BE2C (cell line): ENCODE measurements around the genes ANTXRL, GDF2, RBP3 and SYT15B.

- RRBS: no CpG with 5 or more reads among the region's 15 CpGs
These were observed 59.2 kb upstream of the ZNF32 start for GRCh38 chr10:43707599-43708470.

DNA sequence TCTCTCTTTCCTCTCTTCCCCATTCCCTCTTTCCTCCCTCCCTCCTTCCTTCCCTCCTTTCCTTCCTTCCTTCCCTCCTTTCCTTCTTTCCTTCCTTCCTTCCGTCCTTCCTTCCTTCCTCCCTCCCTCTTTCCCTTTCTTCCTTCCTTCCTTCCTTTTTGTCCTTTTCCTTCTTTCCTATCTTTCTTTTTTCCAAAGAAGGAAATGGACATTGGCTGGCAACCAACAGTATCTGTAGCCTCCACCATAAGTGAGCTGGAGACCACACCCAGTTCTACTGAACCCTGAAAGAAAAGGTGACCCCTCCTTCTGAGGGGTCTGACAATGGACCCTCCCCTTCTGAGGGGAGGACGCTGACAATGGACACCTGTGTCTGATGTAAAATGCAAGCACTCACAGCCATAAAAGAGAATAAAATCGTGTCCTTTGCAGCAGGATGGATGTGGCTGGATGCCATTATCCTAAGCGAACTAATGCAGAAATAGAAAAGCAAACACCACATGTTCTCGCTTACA lies 2.1 kb upstream of the RASSF4 start:
- RRBS: no CpG with 5 or more reads among the region's 5 CpGs

DNA sequence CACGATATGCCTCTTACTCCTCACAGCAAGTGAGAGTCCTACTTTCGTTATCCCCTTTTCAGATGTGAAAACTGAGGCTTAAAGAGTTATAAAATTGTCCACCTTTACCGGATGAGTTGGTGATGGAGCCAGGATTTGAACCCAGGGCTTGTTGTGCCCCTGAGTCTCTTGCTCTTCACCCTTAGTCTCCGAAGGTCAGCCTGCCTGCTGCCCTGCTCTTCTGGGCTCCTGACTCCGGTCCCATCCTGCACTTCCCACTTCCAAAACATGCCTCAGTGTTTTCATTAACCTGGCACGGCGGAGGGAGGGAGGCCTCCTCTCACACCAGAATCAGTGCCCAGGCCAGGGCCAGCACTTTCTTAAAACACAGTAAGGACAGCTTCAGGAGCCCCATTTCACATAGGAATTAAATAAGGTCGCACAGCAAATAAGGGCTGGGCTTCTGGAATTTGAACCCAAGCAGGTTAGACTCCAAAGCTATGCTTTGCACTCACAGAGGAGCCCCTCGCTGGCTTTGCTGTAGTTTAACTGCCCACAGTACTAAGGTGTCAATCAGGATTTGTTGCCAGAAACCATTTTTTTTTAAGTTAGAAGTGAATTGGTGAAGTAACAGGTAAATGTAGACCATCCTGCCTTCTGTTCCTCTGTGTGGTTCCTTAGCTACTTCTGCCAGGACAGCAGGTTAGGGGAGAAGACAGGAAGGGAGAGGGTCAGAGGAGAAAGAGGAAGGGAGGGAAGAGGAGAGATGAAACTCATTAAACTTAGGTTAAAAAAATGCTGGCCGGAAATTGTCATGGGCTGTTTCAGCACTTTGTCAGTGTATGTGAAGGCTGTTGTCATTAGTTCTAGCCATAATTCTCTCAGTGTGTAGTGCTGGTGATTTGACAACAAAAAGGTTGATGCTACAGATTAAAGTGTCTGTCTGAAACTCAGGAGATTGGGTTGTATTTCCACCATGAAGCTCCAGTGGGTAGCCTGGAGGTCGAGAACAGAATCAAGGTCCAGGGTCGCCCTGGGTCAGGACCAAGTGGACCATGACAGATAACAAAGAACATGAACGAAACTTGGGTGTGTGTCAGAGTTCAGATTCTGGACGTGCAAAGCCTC lies 1.1 kb downstream of the RASSF4 start:
- RRBS: no CpG with 5 or more reads among the region's 14 CpGs

DNA sequence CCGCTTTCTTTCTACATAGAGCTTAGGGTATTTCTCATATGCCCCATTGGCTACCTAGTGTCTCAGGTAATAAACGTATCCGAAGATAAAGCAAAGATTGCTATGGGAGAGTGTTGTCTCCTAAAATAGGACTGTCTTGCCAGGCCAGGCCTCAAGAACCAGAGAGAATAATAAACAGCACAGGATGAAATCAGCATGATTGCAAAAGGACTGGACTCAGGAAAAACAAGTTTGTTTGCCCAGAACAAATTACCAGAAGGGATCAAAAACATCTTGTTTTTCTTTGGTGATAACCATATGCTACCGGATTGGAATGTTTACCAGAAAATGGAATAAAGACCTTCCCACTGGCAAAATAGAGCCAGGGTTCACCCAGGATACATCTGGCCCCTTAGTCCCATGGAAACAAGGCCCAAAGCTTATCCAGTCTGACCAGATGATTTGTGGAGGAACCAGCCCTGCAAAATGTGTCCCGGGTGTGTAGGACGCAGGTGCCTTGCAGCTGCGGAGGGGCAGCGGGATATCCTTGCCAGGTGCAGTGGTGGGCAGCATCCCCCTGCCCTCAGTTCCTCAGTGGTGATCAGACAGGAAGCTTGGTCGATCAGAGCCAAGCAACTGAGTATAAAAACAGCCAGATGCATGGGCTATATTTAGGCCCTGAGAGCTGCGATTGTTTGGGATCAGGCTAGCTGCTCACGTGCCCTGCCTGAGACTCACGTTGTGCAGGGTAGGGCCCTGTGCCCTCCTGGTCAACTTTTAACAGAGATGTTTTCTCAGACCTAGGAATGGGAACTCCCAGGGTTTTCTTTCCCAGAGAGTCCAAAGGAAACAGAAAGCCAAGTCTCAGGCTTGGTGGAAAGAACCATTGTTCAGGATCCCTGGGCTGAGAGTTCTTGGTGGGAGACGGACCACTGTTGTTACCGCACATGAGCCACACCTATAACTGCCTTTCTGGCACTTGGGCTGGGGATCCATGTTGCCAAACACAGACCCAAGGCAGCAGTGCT lies 4.6 kb upstream of the ZNF22 start:
- RRBS: no CpG with 5 or more reads among the region's 14 CpGs

DNA sequence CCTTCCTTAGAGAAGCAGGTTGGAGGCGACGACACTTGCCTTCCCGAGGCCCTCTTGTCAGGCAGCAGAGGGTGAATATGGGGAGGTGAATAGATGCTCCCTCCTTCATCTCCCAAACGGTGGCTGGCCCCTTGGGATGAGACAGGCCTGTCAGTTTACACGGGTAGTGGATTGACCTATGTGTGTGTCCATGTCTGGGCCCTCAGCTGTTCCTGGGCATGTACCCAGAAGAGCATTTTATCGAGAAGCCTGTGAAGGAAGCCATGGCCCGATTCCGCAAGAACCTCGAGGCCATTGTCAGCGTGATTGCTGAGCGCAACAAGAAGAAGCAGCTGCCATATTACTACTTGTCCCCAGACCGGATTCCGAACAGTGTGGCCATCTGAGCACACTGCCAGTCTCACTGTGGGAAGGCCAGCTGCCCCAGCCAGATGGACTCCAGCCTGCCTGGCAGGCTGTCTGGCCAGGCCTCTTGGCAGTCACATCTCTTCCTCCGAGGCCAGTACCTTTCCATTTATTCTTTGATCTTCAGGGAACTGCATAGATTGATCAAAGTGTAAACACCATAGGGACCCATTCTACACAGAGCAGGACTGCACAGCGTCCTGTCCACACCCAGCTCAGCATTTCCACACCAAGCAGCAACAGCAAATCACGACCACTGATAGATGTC lies 71.4 kb downstream of the ALOX5 start:
- RRBS: no CpG with 5 or more reads among the region's 16 CpGs

GRCh38 chr10:45557497-45558094 lies 22.4 kb upstream of the MARCHF8 start:
- RRBS: no CpG with 5 or more reads among the region's 4 CpGs

DNA sequence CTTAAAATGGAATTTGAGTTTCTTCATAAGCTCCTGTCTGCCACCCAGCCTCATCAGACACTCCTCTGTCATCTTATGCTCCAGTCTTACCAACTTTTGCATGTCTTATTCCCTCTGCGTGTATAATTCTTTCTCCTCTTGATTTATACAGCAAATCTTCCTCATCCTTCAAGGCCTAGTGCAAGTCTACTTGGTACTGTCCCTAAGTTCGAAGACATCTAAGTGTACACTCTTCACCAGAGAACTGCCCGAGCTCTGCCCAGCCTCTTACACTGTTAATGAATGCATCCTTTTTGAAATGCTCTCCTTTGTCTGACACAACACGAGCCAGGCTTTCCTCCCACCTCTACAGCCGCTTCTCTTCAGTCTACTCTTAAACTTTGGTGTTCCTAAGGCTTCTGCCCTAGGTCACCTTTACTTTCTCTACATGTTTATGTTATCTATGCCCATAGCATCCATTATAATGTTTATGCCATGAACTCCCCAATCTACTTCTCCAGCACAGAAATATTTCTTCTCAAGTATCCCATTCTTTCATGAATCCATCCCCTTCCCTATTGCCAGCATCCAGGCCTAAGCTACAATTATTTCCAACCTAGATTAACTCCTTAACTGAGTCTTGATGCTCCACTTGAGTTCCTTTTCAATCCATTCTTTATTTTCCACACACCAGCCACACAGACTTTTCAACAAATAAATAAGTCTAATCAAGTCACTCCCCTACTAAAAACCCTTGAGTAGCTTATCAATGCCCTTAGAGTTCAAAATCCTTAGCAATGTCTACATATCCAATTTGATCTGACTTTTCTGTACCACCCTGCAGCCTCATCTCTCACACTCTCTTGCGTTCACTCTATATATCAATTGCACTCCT lies 2.0 kb upstream of the TIMM23 start:
- RRBS: no CpG with 5 or more reads among the region's 6 CpGs

DNA sequence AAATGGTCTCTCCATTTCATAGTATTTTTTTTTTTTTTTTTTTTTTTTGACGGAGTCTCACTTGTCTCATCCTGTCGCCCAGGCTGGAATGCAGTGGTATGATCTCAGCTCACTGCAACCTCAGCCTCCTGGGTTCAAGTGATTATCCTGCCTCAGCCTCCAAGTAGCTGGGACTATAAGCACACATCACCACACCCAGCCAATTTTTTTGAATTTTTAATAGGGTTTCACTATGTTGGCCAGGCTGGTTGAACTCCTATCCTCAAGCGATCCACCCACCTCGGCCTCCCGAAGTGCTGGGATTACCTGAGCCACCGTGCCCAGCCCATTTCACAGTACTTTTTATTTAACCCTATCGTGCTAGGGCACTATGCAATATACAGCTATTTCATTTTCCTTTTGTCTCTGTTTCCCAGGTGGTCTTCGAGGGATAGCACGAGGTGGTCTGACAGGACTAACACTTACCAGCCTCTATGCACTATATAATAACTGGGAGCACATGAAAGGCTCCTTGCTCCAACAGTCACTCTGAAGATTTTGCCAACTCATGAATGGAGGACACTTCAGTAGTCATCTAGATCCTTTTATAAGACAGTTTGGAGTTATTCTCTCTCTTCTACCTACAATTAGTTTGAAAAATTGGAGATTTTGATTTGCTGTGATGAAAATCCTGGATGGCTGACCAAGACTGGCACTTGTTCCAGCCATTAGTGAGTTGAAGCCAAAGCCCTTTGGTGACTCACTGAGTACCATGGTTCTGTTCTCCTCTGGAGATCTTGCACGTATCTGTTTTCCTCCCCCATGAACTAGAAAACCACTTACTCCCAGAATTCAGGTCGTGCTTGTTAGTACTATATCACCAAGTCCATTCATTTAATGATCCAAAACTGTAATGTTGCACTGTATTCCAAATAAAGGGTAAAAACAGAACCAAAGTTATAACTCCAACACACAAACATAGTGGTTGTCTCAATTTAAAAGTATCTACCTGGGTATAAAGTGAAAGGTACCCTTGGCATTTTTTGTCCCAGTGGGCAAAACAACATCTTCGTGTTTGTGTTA lies 27.3 kb downstream of the NCOA4 start:
- RRBS: no CpG with 5 or more reads among the region's 12 CpGs

DNA sequence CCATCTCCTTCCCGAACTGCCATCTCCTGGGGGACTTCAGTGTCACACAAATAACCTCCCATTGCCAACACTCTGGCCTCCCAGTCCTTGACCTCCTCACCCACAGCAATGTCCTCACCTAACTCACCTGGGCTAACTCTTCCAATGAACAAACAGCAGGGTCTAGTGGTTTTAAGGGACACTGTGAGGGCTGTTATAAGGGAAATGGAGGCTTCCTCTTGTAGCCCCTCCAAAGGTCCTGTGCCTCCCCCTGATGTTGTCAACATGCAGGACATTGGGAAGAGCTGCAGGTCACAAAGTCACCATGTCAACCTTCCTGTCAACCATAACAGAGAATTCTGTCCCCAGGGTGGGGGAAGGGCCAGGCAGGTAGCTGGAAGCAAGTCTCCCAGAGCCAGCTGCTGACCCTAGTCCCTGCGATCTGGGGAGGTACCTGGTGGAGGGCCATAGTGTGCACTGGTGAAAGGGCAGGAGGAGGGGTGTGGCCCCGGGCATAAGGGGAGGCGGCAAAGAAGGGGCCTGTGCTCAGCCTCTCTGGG lies at the start of gene ANTXRL:
ANTXRL (plus strand) TSS at position 325 of the 539 bp plus-strand sequence.
- RRBS: no CpG with 5 or more reads among the region's 4 CpGs

DNA sequence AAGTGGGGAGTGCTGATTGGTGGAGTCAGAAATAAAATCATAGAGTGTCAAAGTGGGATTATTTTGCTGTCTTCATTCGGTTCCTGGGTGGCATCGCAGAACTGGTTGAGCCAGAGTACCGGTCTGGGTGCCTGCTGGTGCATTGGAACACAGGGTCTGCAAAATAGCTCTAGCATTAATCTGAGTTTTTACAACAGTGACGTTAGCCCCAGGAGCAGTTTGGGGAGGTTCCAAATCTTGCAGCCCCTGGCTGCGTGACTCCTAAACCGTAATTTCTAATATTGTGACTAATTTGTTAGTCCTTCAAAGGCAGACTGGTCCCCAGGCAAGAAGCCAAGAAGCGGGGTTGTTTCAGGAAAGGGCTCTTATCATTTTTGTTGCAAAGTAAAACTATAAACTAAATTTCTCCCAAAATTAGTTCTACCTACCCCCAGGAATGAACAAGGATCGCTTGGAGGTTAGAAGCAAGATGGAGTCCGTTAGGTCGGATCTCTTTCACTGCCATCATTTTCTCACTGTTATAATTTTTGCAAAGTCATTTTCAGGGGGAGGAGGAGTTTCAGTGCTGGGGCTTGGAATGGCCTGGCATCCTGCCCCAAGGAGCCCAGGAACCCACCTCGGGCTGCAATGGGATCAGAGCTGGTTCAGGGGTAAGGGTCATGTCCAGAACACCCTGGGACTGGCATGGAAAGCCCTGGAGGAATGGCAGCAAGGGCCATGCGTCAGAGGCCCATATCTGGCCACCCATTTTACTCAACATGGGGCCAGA lies 32.2 kb downstream of the GPRIN2 start:
- RRBS: no CpG with 5 or more reads among the region's 12 CpGs

DNA sequence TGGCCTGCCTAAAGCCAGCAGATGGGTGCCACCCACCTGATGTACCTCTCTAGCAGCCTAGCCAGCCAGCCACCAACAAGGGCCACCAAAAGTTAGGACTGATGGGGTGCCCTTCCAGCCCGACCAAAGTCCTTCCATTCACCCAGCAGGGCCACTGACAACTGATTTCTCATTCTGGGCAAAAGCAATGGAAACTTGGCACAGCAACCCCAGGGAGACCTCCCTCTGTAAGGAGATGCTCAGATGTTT lies 13.7 kb downstream of the GPRIN2 start:
- RRBS: no CpG with 5 or more reads among the region's 1 CpG

- RRBS: no CpG with 5 or more reads among the region's 4 CpGs
These were observed 43.3 kb upstream of the GDF10 start for GRCh38 chr10:47256637-47257217.

DNA sequence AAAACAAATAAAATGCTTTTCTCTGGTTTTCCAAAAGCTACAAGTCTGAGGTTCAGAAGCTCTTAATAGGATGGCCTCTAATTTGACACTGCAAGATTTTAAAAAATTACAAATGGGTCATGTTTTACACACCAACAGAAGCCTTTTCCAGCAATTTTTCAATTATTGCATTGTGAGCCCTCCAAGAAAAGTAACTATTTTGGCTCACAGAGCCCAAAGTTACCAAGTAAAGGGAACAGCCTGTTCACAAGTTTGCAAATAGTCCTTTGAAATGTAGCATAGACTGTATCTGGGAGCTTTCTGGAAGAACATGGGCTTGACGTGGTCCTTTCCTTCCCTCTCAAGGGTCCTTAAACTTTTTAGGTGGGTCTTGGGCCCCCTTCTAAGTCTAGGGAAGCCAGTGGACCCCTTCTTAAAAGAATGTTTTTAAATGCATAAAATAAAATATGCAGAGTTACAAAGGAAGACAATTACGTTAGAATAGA lies 1.3 kb upstream of the GDF10 start:
- RRBS: no CpG with 5 or more reads among the region's 2 CpGs

DNA sequence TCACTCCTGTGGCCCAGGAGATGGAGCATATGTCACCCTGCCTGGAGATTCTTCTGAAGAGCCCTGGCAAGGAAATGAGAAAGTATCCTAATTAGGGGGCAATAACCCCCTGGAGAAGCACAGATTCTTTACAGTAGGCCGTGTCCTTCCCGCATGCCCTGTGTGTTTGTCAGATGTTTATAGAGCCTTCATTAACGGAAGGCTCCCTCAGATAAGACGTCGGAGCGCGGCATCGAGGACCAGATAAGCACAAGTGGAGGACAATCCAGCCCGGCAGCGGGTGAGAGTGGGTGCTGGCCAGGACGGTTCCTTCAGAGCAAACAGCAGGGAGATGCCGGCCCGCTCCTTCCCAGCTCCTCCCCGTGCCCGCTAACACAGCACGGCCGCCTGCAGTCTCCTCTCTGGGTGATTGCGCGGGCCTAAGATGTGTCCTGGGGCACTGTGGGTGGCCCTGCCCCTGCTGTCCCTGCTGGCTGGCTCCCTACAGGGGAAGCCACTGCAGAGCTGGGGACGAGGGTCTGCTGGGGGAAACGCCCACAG lies at the start of gene GDF2:
GDF2 (plus strand) TSS at position 210 of the 540 bp plus-strand sequence.
- RRBS: no CpG with 5 or more reads among the region's 21 CpGs

DNA sequence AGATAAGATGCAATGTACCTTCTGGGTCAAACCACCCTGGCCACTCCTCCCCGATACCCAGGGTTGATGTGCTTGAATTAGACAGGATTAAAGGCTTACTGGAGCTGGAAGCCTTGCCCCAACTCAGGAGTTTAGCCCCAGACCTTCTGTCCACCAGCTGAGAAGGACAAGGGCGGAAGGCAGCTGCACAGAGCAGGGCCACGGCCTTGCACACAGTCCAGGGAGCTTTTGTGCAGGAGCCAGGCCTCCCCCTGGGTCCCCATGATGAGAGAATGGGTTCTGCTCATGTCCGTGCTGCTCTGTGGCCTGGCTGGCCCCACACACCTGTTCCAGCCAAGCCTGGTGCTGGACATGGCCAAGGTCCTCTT lies at the start of gene RBP3:
RBP3 (plus strand) TSS at position 140 of the 368 bp plus-strand sequence.
- RRBS: no CpG with 5 or more reads among the region's 4 CpGs

GRCh38 chr10:47407008-47407416 lies 22.9 kb upstream of the ZNF488 start:
- RRBS: no CpG with 5 or more reads among the region's 5 CpGs

GRCh38 chr10:47763038-47763609 lies at the start of gene SYT15B:
TSS of gene SYT15B (minus strand) at chr10:47763592.
- RRBS: no CpG with 5 or more reads among the region's 45 CpGs

- RRBS: no CpG with 5 or more reads among the region's 5 CpGs
These were observed 30.3 kb downstream of the MAPK8 start for GRCh38 chr10:48336681-48337238.

GRCh38 chr10:48352423-48353562 lies 46.3 kb downstream of the MAPK8 start:
- RRBS: no CpG with 5 or more reads among the region's 7 CpGs

- RRBS: no CpG with 5 or more reads among the region's 5 CpGs
These were observed 66.0 kb downstream of the MAPK8 start for GRCh38 chr10:48372394-48372863.